ENCODE data around the genes AIRE, KRTAP10-4, KRTAP10-5, KRTAP12-3 and KRTAP12-1.

DNA sequence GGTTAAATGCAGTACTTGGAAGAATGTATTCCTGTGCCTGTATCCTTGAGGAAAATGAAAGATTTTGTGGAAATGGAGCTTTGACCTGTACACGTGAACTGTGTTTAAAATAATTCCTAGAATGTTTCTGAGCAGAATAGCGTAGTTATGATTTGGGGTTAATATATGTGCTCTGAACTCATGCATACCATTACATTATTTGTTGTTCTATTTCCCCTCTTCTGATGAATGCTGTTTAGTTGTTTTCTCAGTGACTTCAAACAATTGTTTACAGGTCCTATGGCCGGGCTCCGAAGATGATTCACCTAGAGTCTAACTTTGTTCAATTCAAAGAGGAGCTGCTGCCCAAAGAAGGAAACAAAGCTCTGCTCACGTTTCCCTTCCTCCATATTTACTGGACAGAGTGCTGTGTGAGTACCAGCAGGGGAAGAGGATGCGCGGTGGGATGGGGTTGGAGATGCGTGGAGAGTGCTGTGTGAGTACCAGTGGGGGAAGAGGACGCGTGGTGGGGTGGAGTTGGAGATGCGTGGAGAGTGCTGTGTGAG, 25.5 kb downstream of the TRAPPC10 start:
- CAGE, long polyA plus RNA: no peak
- RRBS: no CpG with 5 or more reads among the region's 11 CpGs

GRCh38 chr21:44058686-44059332, 46.7 kb downstream of the TRAPPC10 start:
- CAGE, long polyA plus RNA: no peak
- RRBS: no CpG with 5 or more reads among the region's 27 CpGs

GRCh38 chr21:44061872-44062659, 45.1 kb upstream of the PWP2 start:
- CAGE, long polyA plus RNA: no peak
- RRBS: no CpG with 5 or more reads among the region's 6 CpGs

GRCh38 chr21:44285640-44286348, at the start of gene AIRE:
TSS of gene AIRE (plus strand) at chr21:44285876.
- CAGE, long polyA plus RNA: no peak
- RRBS: 3% methylated on average over 28 of the region's 62 CpGs

DNA sequence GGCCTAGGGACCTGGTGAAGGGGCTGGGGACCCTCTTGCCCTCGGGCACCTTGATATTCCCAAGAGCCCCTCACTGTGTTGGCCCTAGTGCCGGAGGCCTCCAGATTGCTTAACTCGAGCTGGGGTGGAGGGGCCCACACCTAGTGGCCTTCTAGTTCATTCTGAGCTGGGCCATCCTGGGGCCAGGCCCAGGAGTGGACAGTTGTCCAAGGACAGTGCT, 11.3 kb downstream of the CFAP410 start:
- CAGE, long polyA plus RNA: no peak
- RRBS: 73% methylated on average over 2 of the region's 3 CpGs

DNA sequence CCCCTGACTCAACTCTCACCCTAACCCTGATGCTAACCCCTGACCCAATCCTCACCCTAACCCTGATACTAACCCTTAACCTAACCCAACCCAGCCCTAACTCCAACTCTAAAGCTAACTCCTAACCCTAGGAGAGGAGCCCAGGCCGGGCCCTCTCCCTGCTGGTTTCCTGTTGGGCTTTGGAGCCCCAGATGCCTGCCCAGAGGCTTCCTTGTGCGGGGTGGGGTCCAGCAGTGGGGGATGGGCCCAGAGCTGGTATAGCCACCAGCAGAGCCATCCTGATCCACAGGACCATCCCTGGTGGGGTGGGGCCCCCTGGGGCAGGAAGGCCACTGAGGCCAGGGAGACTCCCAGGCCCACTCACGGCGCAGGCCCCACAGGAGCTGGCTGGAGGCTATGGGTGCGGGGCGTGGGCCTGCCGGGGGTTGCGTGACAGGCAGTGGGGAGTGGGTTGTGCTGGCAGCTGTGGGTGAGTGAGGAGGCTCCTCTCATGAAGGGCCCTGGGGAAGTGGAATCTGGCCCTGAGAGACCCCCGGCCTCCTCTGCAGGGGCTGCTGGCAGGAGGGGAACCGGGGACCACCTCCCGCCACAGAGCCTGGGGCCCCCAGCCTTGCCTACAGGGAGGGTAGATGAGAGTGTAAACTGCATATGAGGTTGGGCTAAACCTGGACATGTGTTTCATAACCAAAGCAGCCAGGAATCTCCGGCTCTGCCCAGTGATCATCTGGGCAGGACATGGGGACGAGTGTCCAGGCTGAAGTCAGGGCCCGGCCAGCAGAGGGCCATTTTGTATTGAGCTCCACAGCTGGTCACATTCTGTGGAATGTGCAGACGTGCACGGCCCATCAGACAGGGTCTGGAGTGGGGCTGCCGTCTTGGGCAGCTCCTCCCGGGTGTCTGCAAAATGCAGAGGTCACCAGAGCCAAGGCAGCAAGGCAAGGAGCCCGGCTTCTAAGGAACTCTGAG, 5.8 kb downstream of the LRRC3 start:
- CAGE, long polyA plus RNA: no peak
- RRBS: 51% methylated on average over 8 of the region's 19 CpGs

DNA sequence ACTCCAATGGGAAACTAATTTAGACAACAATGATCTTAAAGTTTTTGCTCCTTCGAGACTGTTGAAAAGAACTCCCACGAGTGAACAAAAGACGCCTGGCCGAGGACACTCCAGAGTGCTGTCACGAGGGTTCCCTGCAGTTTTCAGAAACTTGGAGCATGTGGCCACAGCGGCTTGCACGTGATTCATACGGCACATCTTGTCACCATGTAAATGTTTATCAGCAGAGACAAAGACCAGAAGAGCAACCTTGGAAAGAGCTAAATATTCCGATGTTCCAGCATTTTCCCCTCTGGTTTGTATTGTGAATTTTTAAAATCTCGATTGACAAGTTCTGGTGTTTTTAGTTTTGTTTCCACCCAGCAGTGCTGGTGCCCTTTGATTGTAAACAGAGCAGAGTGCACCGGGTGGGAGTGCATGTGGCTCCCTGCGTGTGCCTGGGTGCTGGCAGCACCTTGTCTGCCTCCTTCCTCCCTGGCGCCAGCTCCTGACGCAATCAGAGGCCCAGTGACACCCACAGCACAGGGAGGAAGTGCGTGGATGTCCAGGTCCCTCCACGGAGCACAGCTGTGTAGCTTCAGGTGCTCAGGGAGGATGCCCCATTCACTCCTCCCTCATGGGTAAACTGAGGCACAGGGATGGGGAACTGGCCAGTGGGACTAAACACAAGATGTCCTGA, 23.0 kb downstream of the LRRC3 start:
- CAGE, long polyA plus RNA: no peak
- RRBS: no CpG with 5 or more reads among the region's 16 CpGs

- CAGE, long polyA plus RNA: no peak
- RRBS: no CpG with 5 or more reads among the region's 26 CpGs
These were observed at the start of gene KRTAP10-4 for GRCh38 chr21:44573285-44574129. TSS of gene KRTAP10-4 (plus strand) at chr21:44573729.

- CAGE, long polyA plus RNA: no peak
- RRBS: no CpG with 5 or more reads among the region's 21 CpGs
These were observed at the start of gene KRTAP10-5 for GRCh38 chr21:44580249-44580926. TSS of gene KRTAP10-5 (minus strand) at chr21:44580604.

GRCh38 chr21:44657337-44658256, at the start of gene KRTAP12-3:
TSS of gene KRTAP12-3 (plus strand) at chr21:44657932.
- CAGE, long polyA plus RNA: no peak
- RRBS: no CpG with 5 or more reads among the region's 22 CpGs

- CAGE, long polyA plus RNA: no peak
- RRBS: no CpG with 5 or more reads among the region's 20 CpGs
These were observed at the start of gene KRTAP12-1 for GRCh38 chr21:44681920-44682457. TSS of gene KRTAP12-1 (minus strand) at chr21:44682163.

- CAGE, long polyA plus RNA: no peak
- RRBS: no CpG with 5 or more reads among the region's 6 CpGs
These were observed 5.1 kb upstream of the PTTG1IP start for GRCh38 chr21:44878504-44879085.

DNA sequence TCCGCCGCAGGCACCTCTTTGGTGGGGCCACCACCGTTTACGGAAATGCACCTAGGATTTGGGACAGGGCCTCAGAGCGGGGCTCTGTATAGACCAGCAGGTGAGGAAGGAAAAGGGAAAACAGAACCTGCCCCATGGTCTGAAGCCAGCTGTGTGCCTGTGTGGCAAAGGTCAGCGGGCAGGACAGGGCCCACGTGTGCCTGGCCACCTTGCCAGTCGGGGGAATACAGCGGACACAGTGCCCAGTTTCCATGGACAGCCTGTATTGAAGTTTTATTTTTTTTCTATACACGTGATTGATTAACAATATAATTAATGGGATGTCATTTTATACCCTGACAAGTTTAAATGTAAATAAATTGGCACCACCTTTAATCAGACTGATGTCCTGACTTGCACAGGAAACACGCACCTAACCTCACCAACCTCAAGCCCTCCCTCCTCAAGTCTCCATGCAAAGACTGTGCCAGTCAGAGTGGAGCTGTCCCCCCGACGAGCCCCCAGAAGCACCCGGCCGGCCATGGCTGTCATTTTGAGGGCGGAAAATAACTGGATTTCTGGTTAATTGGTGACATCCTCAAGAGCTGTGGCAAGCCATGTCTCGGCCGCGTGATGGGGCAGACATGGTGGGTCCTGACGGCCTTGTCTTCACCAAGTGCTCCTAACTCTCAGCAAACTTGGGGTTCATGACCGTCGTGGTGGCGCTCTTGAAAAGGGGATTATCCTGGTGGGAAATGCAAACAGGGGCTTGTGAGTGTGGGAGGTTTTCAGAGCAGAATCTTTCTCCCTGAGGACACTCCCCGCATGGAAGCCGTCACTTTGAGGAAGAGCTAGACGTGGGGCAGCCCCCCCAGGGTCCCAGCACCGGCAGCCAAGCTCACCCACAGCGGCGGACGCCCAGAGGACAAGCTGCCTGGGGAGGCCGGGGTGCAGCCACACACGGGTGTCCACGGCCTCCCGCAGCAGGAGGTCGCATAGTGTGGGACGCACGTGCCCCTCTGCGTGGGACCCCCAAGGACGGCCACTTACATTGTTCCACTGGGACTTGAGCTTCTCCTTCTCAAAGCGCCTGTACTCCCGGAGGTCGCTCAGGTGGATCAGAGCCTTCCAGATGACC, 12.6 kb upstream of the PTTG1IP start:
- CAGE, long polyA plus RNA: no peak
- RRBS: 87% methylated on average over 5 of the region's 42 CpGs

DNA sequence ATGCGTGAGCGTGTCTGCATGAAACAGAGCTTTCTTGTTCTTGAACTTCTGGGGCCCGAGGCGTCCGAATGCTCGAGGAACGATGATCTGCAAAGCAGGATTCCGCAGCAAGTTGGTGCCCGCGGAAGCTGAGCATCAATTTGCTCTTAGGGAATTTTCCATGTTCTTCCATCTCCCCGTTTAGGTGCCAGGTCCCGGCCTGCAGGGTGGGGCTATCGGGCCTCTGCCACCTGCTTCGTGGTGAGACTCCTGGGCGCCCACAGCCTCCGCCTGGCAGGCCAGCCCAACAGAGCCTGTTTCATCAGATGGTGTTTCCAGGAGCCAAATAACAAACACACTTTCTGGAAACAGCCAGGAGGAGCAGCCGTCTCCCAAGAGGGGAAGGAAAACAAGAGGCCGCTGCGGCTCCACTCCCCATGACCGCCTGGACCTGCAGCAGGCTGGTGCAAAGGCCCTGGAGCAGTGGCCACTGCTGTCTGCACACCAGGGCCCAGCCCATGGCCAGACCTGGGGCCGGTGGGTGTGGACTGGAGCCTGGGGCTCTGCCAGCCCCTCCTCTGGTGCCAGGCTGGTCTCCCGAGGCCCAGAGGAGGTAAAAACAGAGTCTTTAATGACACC, 54.8 kb downstream of the SLX9 start:
- CAGE, long polyA plus RNA: no peak
- RRBS: no CpG with 5 or more reads among the region's 22 CpGs

GRCh38 chr21:45014354-45015222, 59.8 kb upstream of the ADARB1 start:
- CAGE, long polyA plus RNA: no peak
- RRBS: no CpG with 5 or more reads among the region's 21 CpGs

DNA sequence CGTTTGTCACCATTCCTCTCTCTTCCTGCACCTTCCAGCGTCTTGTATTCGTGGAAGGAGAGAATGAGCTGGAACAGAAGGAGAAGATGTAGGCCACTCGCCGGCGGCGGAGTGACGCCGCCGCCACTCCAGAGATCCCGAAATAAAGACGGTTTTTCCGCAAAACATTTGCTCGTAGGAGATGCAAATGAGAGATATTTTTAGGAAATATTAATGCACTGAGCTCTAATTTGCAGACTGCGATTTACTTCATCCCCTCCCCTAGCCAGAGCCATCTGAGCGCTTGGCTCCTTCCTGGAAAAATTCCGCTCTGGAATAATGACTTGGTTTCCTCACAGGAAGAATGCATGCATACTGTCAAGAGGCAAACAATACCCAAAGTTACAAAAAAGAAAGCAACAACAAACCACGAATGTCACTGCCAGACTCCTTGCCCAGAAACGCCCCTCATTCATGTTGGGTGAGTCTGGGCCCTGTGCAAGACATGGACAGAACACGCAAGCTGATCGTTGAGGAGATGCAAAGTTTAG, 18.0 kb upstream of the ADARB1 start:
- CAGE, long polyA plus RNA: no peak
- RRBS: no CpG with 5 or more reads among the region's 21 CpGs

DNA sequence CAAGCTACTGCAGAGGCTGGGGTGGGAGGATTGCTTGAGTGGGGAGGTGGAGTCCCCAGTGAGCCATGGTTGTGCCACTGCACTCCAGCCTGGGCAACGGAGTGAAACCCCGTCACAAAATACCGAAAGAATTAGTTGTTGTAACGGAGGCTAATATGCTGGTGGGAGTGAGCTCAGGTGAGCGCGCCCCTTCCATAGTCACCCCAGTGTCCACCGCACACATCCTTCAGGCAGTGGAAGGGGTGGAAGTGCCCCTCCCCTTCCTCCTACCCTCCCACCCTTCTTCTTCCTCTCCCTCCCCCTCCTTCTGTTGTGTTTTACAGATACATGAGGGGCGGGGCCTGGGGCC, 10.4 kb upstream of the ADARB1 start:
- CAGE, long polyA plus RNA: no peak
- RRBS: no CpG with 5 or more reads among the region's 8 CpGs

DNA sequence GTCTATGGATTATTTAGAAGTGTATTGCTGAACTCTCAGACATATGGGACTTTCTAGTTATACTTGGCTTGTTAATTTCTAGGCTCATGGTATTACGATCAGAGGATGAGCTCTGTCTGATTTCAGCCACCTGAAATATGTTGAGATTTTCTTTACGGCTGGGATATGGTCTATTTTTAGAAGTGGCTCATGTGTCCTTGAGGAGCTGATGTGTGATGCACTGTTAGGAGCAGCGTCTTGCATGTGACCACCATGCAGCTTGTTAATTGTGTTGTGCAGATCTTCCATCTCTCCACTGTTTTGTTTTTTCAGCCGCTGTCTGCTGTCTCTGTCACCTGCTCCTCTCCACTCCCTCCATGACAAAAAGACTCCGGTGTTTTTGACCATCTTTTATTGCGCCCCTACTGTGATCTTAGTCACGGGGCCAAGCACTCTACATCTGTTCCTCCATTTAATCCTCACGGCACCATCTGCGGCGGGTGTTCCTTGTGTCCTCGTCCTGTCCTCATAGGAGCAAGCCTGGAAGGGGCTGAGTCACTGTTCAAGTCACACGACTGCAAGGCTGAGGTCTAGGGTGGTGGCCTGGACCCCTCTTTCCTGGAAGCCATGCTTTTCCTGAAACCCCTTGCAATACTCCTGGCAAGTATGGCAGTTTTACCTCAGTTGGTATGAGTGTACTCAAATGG, 51.8 kb downstream of the ADARB1 start:
- CAGE, long polyA plus RNA: no peak
- RRBS: no CpG with 5 or more reads among the region's 12 CpGs

DNA sequence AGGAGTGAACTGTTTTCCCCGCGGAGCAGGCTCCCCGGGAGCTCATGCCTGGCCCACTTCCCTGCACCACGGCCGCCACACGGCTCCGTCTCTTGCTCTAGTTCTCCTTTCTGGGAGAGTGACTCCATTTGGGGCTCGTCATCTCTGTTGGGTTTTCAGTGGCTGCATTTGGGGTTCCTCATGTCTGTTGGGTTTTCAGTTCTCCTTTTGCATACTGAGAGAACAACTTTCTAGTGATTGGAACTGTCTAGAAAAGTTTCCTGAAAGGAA, 77.8 kb downstream of the POFUT2 start:
- CAGE, long polyA plus RNA: no peak
- RRBS: no CpG with 5 or more reads among the region's 8 CpGs

- CAGE, long polyA plus RNA: no peak
- RRBS: no CpG with 5 or more reads among the region's 31 CpGs
These were observed 21.7 kb downstream of the POFUT2 start for GRCh38 chr21:45265785-45266511.

All from osteoblast (primary cell).